Metanephros (tissue), 2 donors: ENCODE data around the gene MC1R.

GRCh38 chr16:89918212-89918968, at the start of gene MC1R:
Gene MC1R (plus strand): TSS chr16:89918862.
- RAMPAGE, long total RNA, result no peak

DNA sequence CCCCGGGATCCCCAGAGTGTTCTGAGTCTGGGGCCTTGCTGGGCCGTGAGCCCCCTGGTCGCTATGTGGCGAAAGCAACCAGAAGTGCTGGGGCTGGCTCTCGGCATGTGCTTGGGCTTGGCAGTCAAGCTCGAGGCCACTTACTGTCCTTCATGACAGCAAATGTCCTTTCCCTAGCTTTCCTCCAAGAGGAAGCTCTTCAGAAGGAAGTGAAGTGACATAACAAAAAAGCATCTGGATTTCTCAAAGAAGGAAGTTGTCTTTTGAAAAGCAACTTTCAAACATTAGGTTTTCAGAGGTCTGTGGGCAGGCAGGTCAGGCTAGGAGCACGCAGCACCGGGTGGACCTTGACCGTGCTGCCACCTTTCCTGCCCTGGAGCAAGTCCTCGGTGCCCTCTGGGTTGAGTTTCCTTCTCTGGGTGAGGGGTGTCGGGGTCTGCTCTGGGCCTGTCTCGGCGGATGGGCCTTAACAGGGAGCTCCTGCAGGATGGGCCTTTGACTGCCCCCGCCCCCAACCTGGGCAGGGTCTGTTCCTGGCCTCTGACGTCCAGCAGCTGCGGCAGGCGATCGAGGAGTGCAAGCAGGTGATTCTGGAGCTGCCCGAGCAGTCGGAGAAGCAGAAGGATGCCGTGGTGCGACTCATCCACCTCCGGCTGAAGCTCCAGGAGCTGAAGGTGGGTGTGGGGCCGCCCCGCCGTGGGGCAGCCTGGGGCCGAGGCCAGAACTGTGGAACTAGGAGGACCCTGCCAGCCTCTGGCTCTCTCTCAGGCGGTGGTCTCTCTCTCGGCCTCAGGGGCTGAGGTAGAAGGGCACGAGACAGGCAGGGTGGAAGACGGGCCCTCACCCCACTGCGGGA, 8.7 kb downstream of the DEF8 start:
- RAMPAGE, long total RNA, result no peak

GRCh38 chr16:90015956-90016475, 3.2 kb downstream of the DBNDD1 start:
- RAMPAGE, long total RNA, result no peak